Mammary microvascular endothelial cell (primary cell): ENCODE measurements around the gene BBS10.

GRCh38 chr12:76037105-76038216 is 47.0 kb downstream of the NAP1L1 start:
- RAMPAGE, long total RNA = no peak

DNA sequence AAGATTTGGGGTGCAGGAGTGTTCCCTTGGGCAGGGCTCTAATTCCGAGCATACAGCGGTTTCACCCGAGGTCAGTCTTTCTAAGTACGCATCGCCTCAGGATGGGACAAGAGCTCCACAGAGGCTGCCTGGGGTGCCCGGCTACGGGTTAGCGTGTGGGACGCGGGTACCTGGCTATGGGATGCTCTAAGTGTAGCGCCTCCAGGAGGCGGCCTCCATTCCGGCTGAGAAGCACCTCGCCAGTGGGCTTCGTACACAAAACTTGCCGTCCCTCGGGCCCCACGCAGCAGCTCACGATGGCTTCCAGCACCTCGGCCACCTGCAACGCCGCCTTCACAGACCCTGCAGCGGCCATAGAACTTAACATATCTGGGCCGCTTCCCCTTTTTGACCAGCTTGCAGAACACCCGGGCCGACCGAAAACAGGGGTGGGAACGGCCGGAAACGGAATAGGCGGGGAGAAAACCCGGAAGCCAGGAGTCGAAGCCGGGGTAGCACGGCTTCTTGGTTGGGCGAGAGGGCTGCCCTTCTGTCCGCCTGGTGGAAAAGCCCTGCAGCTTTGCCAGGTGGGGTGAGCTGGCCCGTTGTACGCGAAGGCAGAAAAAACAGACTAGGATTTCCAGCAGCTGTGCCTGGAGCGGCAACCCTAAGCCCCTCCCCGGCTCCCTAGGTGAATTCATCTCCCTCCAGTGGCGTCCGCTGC is at the start of gene BBS10:
Gene BBS10 (minus strand): TSS at position 424 of the 703 bp plus-strand sequence.
- RAMPAGE, long total RNA = start-site peak on the minus strand centred at position 399 of the sequence, 64 bp wide, 154 and 36 reads in 2 replicates

DNA sequence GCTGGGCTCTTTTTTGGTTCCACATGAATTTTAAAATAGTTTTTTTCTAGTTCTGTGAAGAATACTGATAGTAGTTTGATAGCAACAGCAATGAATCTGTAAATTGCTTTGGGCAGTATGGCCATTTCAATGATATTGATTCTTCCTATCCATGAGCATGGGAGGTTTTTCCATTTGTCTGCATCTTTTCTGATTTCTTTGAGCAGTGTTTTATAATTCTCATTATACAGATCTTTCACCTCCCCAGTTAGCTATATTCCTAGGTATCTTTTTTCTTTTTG is 47.0 kb downstream of the OSBPL8 start:
- RAMPAGE, long total RNA = no peak

DNA sequence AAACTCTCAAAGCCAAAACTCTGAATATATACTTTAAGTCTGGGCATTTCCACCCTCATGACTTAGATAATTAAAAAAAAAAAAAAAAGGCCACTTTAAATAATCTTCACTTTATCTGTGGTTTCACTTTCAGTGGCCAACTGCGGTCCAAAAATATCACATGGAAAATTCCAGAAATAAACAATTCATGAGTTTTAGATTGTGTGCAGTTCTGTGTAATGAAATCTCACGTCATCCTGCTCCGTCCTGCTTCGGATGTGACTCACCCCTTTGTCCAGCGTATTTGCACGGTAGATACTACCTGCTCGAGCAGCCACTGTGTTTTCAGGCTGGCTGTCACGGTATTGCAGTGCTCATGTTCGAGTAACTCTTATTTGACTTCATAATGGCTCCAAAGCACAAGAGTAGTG is 2.5 kb downstream of the E2F7 start:
- RAMPAGE, long total RNA = no peak

DNA sequence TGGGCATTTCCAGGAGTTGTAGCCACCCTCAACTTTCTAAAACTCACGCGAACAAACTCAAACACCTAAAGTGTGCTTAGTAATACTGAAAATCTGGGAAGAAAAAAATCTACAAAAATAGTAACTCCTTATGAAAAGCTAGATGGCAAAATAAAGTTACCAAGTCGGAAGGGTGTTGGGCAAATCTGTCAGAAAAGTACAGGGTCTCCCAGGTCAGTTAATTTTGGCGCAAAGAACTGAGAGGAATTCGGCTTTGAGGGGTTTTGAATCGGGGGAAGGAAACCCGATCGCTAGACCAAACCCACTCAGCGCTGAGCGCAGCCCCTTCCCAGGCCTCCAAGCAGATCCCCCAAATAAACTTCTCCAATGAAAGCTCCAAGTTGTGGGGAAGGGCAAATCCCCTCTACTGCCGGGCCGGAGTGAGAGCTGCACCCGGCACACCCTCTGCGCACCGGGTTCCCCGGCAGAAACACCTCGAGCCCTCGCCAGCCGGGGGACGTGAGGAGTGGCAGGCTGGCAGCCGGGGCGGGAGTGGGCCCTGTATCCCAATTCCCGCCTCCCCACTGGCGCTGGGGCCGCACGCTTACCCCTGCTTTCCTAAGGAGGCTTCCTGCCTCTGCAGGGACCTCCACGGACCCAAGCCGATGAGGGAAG is 484 bp downstream of the E2F7 start:
- RAMPAGE, long total RNA = no peak

- RAMPAGE, long total RNA = no peak
Observed at GRCh38 chr12:78088363-78089219, 257.9 kb downstream of the NAV3 start.

- RAMPAGE, long total RNA = no peak
Observed at GRCh38 chr12:78865498-78865873, 912 bp downstream of the SYT1 start.

DNA sequence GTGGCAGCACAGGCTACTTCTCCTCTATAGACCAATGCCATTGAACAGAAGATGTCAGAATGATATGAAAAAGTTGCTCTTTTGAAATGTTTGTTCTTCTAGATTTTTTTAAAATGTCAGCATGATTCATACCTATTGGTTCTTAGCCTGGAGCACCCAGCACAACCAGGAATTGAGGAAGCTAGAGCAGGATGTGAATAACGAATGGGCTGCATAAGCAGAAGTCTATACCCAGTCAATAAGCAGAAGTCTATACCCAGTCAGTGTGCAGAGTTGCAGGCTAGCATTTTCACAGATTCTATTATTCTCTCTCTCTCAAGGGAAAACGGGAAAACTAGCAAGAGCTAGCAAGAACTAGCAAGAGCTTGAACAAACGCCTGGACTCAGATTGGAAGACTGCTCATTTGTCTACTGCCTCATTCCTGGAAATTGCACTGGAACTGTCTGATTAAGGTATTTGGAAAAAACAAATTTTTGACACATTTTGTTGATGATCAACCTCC is 113.0 kb downstream of the SYT1 start:
- RAMPAGE, long total RNA = no peak

DNA sequence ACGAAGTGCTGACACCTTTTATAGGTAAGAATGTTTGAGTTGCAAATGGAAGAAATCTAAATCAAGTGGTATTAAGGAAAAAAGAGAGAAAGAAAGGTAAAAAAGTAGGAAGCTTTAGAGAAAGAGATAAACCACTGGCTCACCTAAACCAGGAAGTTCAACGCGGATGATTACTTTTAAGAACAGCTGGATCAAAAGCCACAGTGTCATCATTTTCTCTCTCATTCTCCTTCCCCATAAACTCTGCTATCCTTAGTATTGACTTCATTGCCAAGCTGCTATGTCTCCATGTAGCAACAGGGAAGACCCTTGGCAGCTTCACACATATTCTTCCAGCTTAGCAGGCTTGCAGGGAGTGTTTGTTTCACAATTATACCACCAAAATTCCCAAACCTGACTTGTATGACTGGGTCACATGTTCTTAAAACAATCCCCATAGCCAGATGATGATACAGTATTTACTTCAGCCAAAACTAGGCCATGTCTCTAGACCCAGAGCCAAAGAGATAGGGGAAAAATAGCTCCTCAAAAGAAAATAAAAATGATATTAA is 235.5 kb downstream of the PAWR start:
- RAMPAGE, long total RNA = no peak

GRCh38 chr12:79540586-79541122 is 150.1 kb downstream of the PAWR start:
- RAMPAGE, long total RNA = no peak

GRCh38 chr12:79547347-79548406 is 143.1 kb downstream of the PAWR start:
- RAMPAGE, long total RNA = no peak

DNA sequence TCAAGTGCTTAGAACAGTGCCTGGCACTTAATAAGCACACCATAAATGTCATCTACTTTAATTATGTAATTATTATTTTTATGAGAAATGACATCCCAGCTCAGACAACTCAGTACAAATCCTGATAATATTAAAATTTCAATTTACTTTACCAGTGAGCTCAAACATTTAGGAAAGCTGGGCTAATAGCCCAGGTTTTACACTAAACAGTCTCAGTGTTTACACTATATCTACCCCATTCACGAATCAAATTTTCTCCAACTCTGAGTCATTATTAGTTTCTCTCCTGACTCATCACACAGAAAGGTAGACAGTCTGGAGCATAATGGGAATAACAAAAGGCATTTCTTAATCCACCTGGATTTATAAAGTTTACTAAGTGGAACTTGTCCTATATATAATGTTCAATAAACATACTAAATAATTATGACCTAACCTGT is 5.7 kb downstream of the PAWR start:
- RAMPAGE, long total RNA = no peak

DNA sequence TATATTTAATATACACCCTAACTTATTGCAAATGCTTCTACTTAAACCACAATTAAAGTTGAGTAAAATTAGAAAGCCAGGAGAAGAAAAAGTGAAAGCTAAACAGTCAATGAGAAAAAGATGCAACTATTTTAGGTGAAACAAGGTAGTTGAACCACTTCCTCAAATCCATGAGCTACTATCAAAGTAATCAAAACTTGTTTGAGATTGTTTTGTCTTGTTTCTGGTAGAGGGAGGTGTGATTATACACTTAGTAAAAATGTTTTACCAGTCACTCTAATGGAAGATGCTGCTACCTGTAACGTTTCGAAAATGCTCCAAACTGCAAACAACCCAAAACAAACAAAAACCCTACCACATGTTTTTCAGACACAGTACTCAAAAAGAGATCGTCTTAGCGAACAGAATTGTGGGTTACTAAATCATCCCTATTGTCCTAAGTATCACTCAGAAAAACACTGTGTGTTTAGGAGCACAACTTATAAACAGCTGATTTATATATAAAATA is 2.0 kb downstream of the PAWR start:
- RAMPAGE, long total RNA = no peak

DNA sequence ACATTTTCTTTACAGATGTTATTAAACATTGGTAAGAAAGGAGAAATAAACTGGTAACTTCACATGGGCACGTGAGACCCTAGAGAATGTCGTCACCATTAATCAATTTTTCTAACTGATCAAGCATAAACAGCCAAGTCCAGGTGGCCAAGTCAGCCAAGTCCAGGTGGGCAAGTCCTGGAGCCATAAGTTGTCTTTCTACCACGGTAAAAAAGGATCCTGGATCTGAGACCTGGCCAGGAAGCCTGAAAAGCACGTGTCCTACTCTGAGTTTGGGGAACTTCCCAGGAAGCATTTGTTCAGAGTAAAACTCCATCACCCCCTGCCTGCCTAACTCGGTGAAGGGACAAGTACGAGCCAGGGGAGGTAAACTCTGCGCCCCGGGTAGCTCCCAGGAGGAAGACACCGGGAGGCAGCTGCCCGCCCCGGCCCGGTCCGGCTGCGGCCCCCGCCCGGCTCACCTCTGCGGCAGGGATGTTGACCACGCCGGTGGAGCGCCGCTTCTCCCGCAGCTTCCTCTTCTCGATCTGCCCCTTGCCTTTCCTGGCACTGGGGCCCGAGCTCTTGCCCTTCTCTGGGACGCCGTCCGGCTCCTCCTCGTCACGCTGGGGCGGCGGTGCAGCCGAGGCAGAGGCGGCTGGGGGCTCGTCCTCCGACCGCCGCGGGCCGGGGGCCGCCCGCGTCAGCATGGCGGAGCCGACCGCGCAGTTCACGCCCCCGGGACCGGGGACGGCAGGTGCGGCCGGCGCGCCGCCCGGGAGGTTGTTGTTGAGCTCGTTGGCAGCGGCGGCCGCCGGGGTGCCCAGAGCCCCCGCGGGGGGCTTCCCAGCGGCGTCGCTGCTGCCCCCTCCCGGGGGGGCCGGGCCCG is 1.3 kb downstream of the PAWR start:
- RAMPAGE, long total RNA = no peak

DNA sequence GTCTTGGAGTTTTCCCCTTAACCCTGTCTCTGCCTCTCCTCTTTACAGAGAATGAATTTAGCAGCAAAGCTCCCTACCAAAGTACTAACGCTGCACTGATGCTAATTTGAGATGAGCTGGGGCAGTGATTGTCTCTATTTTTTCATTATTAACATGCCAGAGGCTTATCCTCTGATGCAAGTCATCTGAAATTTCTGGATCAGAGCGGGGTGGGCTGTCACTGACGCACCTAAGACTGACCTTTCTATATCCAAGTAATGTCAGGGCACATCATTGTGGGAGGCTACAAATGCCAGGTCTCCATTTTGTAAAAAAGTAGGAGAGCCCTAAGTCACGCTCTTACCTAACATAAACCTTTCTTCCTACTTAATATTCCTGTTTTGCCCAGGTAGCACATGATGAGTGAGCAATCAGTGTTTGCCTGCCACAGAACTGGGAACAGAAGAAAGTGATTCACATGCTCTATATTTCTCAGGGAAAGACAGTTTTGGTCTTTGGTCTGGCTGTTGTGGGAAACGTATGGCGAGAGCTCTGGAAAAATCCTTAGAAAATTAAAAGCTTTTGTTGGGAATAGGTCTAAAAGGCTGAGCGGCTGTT is 1.1 kb upstream of the PAWR start:
- RAMPAGE, long total RNA = no peak

DNA sequence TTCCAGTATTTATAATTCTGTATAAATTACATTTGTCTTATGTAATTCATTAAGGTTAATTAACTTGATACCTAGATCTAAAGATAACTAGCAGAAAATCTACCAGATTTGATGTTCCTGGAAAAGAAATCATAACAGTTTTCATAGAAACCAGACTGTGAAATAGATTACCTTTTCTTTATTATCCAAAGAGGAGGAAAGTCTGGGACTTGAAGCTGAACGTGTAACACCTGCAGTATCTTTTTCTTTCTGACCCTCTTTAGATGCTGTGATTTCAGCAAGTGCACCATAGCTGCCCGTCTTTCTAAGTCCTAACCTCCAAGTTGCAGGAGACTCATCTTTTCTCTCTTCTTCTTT is 118.8 kb upstream of the PAWR start:
- RAMPAGE, long total RNA = no peak

DNA sequence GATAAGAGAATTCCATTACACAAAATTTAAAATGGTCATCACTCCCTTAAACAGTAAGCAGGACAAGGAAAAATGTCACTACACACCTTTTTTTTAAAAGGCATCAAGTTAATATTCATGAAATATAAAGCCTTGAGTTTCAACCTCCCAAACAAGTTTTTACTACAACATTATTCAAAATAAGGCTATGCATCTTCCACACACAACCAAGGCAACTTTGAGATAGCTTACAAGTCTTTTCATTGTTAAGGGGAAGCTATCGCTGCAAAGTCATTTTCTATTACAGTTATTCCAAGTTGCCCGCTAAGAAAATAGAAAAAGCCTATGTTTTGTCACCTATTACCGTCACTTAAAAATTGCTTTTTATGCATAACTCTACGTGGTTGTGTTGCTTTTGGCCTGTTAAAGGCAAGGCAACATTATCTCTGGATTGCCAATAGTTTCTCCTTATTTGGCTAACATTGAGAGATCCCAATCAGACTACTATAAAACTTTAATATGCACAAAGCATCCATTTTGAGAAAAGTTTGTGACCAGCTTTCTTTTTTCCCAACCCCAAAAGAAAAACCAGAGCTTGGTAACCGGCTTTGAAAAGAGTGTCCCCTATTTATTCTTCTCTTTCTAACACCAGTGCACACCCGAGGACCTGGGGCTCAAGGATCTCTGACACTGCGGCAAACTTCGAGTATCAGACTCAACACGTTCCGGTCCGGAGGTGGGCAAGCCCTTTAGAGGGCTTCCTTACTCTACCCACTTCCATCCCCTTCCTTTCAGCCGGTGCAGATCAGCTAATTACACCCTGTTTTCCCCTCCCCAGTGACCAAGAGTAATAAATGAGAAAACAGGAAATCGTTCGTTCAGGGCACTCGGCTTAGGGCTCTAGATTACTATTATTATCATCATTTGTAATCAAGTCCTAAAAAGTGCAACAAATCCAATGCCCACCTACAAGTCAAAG is 1.3 kb downstream of the PPP1R12A start:
- RAMPAGE, long total RNA = no peak

DNA sequence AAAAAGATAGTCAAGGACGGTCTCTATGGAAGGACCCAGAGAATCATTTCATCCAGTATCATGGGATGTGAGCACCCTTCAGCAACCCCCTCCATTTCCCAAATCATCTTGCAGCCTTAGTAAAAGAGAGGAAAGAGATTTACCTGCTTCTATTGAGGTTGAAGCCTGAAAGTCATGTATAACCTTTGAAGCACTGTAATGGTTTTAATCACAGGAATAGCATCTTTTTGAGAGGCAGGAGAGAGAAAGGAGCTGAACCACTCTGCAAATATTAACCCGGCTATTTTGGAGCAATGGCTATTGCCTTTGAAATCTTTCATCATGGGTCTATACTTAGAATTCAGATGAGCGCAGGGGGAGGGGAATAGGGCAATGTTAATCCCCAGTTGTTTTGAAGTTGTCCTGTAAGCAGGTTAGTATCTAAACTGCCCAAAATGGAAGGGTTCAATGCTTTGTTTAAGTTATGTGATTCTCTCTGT is 429 bp upstream of the MYF6 start:
- RAMPAGE, long total RNA = no peak

DNA sequence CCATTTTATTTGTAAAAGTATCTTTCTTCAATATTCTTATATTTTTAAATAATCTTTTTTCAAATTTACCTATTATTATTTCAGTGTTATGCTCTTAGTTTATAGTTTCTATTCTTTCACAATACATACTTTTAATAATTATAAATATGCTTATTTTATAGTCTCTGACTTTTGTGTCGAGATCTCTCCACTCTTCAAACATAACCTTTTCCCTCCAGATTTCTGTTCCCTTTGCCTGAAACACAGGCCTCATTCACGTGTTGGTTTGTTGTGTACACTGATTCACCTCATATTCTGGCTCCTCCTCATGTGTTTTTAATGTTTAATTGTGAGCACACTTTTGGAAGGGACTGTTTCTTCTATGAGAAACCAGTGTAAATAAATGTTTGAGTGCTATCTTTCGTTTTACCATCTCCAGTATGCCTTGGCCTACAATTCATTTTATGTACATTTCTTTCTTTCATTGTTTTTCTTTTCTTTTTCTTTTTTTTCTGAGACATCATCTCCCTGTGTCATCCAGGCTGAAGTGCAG is 20.1 kb downstream of the LIN7A start:
- RAMPAGE, long total RNA = no peak

DNA sequence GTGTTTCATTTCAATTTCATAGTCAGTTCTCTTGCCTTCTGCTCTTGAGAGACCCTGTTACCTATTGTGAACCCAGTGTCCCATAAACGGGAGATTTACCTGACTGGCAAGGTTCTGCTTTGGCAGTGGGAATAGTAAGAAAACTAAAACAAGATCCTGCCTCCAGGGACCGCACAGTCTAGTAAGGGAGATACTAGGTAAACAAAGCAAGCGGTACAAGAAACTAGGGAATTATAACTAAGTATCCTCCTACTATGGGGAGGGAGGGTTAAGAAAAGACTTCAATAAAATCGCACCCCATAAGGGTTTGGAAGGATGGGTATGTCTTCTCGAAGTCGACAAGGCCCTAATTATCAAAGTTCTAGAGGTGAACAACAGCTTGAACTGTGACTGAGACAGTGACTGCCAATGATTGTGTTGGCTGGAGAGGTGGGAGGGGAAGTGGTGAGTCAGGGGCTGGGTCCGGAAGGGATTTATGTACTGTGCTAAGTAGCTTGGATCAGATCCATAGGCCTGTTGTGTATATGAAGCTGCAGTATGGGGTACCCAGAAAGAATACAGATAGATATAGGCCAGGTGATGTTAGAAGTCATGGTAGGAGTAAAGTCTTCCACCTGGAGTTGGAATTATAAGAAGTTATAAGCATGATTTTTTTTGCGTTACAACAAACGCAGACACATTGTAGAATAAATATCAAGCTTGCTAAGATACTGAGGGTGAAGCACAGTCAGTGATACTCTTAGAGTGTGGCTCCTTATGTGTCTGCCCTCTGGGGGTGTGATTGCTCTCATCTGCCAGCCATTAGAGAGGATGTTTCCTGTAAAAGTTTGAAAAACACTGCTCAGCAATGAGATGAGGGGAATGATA is 923 bp downstream of the ACSS3 start:
- RAMPAGE, long total RNA = no peak